Duodenum (tissue), 1 donor: ENCODE results near the genes FAM180B, OR4C12, OR5D18 and OR5T1.

DNA sequence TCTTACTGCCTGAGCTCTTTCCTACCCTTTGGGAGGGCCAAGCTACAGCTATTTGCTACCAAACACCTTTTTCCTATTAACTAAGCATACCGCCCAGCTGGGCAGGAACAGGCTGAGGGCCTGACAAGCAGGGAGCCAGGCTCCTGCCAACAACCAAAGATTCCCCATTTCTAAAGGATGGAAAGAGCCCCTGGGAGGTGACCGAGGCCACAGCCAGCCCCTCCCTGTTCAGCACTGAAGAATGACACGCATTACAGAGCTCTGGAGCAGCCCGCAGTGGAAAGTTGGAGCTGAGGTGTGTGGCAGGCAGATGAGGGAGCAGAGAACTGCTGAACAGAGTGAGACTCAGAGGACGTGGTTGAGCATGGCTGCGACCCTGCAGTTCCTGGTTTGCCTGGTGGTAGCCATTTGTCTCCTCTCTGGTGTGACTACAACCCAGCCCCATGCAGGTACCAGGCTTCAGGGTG is at the start of gene FAM180B:
FAM180B (plus strand) TSS at position 274 of the 467 bp plus-strand sequence.
- PRO-cap = no peak

- PRO-cap = no peak
Observed at GRCh38 chr11:47716464-47717031, 1.4 kb upstream of the AGBL2 start.

- PRO-cap = no peak
Observed at GRCh38 chr11:47754395-47754932, 12.7 kb downstream of the FNBP4 start.

DNA sequence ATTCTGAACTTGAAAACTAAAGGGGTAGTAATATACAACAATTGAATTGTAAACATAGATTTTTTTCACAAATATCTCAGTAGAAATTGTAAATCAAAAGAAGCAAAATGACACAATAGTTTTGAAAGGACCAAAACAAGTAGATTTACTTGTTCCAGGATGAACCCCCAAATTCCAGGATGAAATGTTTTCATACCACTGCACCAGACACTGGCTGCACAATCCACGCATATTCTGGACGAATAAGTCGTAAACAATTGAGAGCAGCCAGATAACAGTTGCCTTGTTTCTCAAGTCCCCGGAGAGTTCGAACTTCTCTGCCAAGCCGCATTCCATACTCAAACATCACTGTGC is 25.4 kb upstream of the FNBP4 start:
- PRO-cap = no peak

DNA sequence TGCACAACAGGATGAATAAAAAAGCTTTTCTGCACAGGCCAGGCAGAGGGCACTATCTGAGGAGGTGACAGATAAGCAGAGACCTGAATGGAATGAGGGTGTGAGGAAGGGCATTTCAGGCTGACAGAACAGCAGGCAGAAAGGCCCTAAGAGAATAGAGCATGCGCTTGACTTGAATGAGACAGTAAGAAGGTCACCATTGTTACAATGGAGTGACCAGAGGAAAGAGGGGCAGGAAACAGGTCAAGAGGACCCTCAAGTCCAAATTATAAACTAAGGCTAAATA is 33.7 kb upstream of the FNBP4 start:
- PRO-cap = no peak

GRCh38 chr11:48006483-48006896 is 26.1 kb downstream of the PTPRJ start:
- PRO-cap = no peak

DNA sequence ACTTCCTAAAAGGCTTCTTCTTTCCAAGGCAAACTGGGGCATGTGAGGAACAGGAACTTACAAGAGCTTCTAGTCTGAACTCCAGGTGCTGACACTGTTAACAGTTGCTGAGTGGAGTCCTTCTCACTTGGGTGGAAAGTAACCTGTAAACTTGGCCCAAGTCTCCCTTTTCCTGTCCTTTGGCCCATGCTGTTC is 53.5 kb downstream of the PTPRJ start:
- PRO-cap = no peak

GRCh38 chr11:48106902-48107802 is 109.5 kb upstream of the OR4B1 start:
- PRO-cap = no peak

GRCh38 chr11:48139312-48139995 is 77.2 kb upstream of the OR4B1 start:
- PRO-cap = no peak

- PRO-cap = no peak
Observed at GRCh38 chr11:49982313-49982822, at the start of gene OR4C12. Gene OR4C12 (minus strand): TSS chr11:49982535.

DNA sequence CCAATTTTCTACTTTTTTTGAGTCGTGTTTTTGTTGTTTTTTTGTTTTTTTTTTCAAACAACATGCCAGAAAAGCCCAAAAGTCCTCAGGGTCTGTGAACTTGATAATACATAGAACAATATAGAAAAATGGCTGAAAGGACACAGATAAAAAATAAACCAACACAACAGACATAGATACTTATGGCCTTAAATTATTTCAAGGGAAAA is 208.4 kb upstream of the OR4C12 start:
- PRO-cap = no peak

- PRO-cap = no peak
Observed at GRCh38 chr11:55819264-55819833, at the start of gene OR5D18. Gene OR5D18 (plus strand): TSS chr11:55819630.

DNA sequence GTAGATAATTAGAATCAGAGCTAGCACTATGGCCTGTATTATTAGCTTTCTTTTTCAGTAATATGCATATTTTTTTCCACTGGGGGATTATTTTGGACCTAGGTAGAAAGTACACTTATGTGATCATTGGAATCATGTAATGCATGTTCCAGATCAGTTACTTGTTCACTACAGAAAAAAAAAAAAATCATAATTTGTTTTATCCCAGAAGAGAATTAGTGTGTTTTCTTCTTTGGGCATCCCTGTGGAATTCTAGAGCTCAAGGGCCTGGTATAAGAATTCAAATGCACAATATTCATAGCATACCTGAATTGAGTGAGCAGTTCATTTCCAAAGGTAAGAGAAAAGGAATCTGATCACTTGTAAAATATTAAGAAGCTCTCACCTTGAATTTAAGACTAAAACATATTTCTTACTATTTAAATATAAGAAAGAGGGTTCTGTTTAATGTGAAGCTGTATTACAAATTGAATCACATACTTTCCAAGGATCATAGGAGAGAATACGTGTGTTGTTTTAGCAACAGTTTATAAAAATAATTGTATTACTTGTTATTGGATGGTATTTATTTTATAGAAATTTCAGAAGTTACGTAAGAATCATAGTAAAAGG is at the start of gene OR5T1:
OR5T1 (plus strand) TSS at position 318 of the 612 bp plus-strand sequence.
- PRO-cap = no peak

GRCh38 chr11:56883312-56883829 is 105.3 kb upstream of the OR5AK2 start:
- PRO-cap = no peak

DNA sequence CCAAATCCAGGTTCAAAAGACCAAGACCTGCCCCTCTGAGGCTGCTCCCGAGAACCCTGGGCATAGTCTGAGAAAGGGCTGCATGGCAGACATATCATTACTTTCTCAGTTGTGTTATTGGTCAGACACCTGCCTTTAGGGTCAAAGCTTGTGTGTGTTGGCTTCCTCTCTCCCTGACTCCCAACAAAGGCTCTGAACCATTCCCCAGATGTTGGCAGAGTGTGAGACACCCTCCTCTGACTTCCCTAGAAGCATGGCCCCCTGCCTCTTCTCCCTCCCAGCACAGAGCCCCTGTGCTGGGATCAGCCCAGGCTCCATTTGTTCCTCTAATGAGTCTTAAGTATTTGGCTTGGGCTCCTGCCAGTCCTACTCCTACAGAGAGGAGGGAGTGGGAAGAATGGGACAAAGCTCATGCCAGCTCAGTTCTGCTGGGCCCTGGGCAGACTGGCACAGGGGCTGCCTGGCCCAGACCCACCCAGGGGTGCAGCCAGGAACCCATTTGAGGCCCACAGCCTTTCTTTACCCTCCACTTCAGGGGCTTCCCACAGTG is 30.2 kb downstream of the TNKS1BP1 start:
- PRO-cap = no peak

GRCh38 chr11:57336226-57336649 is 546 bp upstream of the SSRP1 start:
- PRO-cap = no peak

- PRO-cap = no peak
Observed at GRCh38 chr11:57484394-57485175, 24.3 kb downstream of the RTN4RL2 start.

DNA sequence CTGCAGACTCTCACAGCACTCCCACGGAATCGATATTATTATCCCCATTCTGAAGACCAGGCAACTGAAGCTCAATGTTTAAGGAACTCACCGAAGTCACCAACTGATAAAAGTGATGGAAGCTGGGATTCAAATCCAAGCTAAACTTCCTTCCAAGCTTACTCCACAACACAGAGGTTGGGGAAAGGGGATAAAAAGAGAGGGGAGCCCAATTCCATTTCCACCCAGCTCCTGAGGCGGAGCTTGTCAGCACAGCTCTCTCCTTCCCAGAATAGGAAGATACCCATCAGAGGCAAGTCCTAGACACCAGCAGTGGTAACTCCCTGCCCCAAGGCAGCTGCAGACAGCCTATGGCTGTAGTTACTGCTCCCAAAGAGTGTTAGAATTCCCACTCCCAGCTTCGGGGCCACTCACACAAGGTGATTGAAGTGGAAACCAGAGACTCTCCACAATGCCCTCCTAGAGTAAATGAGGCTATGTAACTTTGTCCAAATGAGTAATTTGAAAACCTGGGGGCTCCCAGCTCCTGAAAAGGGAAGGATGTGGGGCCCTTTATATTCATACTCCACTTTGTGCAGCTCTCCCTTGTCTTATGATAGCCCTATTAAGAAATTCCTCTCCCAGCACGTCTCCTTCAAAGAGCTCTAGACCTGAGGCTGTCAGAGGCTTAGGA is 2.3 kb downstream of the SLC43A1 start:
- PRO-cap = no peak

- PRO-cap = unidirectional peak, minus-strand start at chr11:57668657
Observed at GRCh38 chr11:57668340-57668863, 488 bp downstream of the ZDHHC5 start.

DNA sequence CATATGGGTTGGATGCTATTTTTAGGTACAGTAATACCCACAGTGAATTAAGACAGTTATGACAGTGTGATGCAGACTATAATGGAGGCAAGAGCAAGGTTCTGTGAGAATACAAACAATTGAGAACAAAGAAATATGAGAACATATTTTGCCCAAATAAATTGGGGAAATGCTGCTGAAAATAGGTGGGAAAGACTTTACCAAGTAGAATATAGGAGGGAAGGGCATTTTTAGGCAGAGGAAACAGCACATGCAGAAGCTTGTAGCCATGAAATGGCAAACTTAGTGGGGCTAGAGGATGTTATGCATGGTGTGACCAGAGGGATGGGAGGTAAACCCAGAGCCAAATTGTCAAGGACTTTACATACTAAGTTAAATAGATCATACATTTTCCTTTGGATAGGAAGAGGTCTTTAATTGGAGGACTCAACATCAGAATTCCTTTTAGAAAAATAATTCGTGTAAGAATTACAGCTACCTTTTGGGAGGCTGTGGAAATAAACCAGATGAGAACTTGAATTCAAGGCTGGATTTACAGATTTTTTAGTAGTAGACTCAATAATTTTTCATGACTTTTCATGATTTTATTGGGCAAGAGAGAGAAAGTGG is 15.0 kb downstream of the ZDHHC5 start:
- PRO-cap = no peak